RPMI7951 (cell line): ENCODE results near the genes PGC, C6orf132 and PRPH2.

- RAMPAGE, long total RNA = no peak
Measured at GRCh38 chr6:41746864-41747757, at the start of gene PGC. PGC (minus strand) TSS chr6:41747397.

DNA sequence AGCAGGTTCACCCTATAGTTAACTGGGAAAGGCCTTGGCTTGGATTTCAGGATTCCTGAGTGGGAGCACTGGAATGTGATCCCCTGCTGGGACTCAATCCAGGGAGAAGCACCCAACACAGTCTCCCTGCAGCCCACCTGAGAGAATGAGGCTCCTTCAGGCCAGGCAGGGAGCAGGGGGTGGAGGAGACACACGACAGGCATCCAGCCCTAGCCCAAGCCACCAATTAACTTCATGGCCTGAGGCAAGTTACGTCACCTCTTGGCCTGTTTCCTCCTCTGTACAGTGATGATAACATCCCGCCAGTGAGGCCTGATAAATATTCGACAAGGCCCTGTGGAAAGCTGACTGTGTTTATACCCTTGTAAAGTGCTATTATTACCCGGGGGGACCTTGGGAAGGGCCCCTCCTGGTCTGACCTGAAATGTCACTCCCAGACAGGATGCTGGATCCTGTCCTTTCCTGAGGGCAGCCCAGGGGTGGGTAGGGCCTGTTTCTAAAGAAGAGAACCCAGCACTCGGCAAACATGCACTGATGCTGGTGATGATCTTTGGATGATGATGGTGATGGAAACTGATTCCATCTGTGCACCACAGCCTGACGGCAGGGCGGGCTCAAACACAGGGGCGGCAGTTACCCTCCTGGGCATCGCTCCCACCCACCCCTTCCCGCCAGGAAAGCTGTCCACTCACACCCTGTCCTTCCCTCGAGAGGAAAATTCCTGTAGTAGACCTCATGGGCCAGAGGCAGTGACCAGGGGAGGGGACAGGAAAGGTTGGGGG, 12.4 kb downstream of the FRS3 start:
- RAMPAGE, long total RNA = no peak

DNA sequence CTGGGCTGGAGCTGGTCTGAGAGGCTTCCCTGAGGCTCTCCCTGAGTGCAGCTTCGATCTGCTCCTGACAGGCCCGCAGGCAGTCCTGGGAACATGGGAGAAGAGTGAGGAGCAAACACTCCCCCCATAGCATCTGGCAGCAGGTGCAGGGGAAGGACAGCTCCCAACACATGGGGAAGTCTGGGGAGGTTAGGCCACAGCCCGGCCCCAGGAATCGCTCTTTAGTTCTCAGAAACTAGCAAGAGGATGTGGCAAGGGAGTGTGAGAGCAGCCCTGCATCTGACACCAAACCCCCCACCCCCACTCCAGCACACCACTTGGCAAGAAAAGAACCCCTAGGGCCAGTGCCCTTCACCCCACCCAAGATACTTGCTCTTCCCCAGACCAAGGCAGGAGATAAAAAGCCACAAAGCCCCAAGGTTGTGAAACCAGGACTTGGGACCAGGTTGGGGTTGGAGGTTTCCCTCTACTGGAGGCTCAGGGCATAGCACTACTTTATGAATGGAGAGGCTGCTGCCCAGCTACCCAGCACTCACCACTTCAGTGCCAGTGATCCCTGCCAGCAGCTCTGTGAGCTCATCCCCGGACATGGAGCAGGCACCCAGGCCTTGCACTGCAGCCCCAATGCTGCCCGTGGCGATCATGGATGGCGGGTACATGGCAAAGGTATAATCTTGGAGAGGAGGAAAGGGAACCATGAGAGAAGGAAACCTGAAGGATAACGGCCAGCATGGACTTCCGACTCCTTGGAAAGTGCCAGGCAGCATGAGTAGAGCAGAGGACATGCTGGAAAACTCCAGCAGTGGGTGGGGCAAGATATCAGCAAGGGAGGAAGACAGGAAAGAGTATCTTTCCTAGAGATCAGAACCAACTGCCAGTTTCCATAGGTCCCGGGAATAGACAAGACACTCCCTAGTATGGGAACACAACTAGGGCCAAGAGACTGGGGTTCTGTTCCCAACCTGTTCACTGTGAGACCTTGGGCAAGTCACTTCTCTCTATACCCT, 5.3 kb downstream of the CCND3 start:
- RAMPAGE, long total RNA = no peak

GRCh38 chr6:42142061-42143160, at the start of gene C6orf132:
C6orf132 (minus strand) TSS chr6:42142620.
- RAMPAGE, long total RNA = no peak

GRCh38 chr6:42564684-42564972, 799 bp downstream of the UBR2 start:
- RAMPAGE, long total RNA = no peak

- RAMPAGE, long total RNA = no peak
Measured at GRCh38 chr6:42722400-42722844, at the start of gene PRPH2. PRPH2 (minus strand) TSS chr6:42722597.

DNA sequence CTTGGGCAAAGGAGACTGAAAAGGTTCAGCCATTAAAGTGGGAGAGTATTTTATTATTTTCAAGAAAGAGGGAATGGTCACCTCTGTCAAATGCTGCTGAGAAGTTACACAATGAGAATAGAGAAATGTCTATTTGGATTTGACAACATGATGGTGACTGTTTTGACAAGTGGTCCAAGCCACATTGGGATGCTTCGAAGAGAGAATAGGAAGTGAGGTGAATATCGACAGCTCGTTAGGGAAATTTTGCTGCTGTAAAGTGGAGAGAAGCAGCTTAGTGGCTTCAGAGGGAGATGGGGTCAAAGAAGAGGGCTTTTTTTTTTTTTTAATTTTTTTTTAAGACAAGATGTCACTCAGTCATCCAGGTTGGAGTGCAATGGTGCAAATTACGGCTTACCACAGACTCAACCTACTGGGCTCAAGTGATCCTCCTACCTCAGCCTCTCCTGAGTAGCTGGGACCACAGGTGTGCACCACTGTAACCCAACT, 5.8 kb downstream of the BICRAL start:
- RAMPAGE, long total RNA = no peak

GRCh38 chr6:42845243-42845854, 34.1 kb upstream of the RPL7L1 start:
- RAMPAGE, long total RNA = no peak

DNA sequence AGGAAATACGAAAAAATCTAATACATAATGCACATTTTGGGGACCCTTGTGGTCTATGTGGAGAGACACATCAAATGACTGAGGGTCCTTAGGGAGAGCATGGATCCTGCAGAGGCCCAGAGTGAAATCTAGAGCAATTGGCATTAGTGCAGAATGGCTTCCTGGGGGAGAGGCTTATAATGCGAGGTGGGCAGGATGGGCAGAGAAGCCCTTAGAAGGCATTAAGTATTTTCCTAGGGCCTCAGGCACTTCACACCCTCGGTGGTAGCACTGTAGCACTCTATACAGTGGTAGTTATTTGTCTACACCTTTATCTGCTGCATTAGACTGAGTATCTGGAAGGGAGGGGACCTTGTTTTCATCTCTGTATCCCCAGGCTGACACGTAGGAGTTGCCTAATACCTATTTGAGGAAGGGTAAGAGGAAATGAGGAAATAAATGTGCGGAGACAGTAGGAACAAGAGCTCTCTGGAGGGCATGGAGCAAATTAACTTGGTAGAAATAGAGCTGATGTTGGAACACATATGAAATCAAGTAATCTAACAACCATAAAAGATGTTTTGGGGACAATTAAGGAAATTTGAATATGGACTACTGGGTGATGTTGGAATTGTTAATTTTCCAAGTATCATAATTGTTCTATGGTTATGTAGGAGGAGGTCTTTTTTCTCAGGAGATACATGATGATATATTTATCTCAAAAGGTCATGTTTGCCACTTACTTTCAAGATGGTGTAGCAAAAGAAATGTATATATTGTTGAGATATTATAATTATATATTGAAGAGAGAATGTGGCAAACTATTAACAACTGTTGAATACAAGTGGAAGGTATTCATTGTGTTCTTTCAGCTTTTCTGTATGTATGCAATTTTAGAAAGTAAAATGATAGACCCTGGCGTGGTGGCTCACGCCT, 4.0 kb downstream of the CNPY3 start:
- RAMPAGE, long total RNA = no peak

GRCh38 chr6:42963878-42964480, 3.4 kb downstream of the GNMT start:
- RAMPAGE, long total RNA = no peak

- RAMPAGE, long total RNA = no peak
Measured at GRCh38 chr6:43020945-43021277, 512 bp upstream of the RRP36 start.

- RAMPAGE, long total RNA = no peak
Measured at GRCh38 chr6:43038180-43038978, 15.3 kb downstream of the CUL7 start.

- RAMPAGE, long total RNA = no peak
Measured at GRCh38 chr6:43046562-43046926, 7.1 kb downstream of the CUL7 start.

DNA sequence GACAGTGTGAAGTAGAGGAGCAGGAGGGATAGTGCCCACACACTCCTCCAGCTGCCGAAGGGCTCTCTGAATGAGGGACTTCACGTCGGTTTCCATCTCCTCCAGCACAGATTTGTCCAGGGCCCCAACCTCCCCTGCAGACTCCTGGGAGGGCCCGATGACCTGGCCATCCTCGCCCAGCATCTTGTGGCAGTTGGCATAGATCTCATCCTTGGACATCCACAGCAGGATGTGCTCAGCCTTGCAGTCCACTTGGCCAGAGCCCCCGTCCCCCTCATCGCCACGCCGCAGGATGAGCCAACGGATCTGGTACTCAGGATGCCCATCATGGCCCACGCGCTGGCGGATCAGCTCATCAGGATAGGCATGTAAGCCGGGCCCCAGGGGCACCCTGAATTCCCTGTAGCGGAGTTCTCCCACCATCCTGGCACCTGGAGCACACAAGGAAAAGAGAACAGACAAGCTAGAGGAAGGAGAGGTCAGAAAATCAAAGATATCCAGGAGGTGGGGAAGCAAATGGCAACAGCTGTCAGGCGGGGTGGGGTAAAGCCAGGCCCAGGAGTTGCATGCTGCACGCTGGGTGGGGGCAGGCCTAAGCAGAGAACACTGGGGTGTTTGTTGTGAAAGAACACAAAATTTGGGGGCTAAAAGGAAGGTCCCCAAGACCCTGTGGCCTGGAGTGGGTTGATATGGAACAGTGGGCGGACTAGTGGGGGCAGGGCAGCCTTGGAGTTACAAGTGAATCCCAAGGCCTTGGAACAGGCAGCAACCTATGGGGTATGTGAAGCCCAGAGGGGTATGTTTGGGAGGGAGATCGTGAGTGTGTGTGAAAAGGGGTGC, 1.1 kb downstream of the CUL7 start:
- RAMPAGE, long total RNA = no peak

GRCh38 chr6:43096412-43097166, 20.5 kb downstream of the PTK7 start:
- RAMPAGE, long total RNA = no peak

- RAMPAGE, long total RNA = no peak
Measured at GRCh38 chr6:43120817-43121556, 44.9 kb downstream of the PTK7 start.

GRCh38 chr6:43144065-43144656, 26.9 kb upstream of the SRF start:
- RAMPAGE, long total RNA = no peak

DNA sequence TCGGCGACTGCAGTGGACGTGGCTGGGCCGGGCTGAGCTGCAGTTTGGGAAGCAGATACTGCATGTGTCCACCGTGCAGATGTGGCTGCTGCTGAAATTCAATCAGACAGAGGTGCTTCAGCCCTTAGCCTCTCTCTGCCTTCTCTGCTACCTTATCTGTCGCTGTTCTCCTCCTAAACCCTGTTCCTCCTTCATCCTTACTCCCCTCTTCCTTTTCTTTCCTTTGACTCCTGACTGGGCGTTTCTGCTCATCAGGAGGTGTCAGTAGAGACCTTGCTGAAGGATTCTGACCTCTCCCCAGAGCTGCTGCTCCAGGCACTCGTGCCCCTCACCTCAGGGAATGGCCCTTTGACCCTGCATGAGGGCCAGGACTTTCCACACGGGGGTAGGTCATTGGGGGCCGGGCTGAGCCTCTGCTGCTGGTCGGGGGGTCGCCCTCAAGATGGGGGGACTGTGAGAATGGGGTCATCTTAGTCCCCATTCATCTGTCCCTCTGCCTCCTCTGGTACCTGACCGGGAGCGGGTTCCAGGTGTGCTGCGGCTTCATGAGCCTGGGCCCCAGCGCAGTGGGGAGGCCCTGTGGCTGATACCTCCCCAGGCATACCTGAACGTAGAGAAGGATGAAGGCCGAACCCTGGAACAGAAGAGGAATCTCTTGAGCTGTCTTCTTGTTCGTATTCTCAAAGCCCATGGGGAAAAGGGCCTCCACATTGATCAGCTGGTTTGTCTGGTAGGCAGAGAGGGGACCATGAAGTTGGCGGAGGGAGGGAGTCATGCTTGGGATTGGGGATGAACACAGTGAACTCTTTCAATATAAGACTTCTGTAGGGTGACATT, 15.9 kb downstream of the DNPH1 start:
- RAMPAGE, long total RNA = no peak

GRCh38 chr6:43247171-43247869, 4.0 kb downstream of the TTBK1 start:
- RAMPAGE, long total RNA = no peak

GRCh38 chr6:43276364-43277388, 21.4 kb upstream of the SLC22A7 start:
- RAMPAGE, long total RNA = no peak